NB4 (cell line): ENCODE measurements around a stretch of chr17.

DNA sequence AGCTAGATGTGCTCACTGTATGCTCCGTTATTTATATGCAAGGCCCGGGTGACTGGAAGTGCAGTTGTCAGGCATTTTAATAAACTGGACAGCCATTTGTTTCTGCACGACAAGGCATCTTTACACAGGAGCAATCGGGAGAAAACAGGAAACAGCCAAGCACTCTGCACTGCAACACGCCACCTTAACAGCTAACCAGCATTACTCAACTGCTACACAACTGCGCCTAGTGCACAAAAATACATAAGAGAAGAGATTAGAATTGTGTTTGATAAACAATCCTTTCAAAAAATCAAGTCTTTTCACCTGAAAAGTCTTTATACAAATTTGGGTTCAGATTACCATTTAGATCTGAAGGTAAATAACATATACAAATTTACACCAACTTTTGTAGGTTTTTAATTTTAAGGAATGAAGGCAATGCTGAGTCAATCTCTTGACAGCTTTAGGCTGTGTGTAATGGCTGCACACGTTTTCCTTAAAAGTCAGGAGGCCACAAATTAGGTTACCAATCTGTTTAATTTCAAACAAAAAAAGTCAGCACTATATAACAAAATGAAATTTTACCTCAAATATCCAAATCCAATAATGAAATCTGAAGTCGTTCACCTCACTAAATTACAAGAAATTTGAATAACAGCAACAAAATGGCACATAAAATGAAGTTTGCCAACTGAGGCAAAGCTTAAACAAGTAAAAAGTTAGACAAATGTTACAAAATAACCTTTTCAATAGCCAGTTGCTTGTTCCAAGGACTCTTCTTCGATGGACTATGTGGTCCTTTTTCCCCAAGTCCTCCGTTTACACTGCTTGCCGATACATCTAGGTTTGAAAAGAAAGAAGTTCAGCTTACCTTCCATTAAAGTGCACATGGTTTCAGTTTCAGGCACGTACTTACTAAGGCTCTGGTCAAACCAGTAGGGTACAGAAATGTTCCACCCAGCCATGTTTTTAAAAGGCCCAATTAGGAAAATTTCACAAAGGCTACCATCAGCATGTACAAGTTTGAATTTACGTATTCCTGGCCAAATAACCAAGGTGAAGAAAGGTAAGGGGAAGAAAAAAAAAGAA is 2.5 kb downstream of the SRSF2 start:
- RRBS, result no CpG with 5 or more reads among the region's 13 CpGs

DNA sequence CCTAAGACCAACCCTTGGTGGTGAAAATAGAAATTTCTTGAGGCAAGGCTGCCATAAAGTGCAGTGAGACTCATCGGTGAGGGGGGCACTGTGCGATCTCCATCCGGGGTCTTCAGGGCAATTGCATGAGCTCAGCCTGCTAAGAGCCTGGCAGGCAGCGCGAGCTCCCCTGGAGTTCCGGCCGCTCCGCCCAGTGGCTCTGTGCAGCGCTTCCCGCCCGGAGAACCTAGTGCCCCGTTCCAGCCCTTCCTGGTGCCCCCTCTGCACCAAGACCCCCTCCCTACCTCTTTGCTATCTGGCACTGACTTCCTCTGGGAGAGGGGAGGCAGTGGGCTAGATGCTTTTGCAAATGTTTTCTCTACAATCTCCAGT is 101.2 kb downstream of the MGAT5B start:
- RRBS, result 9% methylated on average over 9 of the region's 12 CpGs

DNA sequence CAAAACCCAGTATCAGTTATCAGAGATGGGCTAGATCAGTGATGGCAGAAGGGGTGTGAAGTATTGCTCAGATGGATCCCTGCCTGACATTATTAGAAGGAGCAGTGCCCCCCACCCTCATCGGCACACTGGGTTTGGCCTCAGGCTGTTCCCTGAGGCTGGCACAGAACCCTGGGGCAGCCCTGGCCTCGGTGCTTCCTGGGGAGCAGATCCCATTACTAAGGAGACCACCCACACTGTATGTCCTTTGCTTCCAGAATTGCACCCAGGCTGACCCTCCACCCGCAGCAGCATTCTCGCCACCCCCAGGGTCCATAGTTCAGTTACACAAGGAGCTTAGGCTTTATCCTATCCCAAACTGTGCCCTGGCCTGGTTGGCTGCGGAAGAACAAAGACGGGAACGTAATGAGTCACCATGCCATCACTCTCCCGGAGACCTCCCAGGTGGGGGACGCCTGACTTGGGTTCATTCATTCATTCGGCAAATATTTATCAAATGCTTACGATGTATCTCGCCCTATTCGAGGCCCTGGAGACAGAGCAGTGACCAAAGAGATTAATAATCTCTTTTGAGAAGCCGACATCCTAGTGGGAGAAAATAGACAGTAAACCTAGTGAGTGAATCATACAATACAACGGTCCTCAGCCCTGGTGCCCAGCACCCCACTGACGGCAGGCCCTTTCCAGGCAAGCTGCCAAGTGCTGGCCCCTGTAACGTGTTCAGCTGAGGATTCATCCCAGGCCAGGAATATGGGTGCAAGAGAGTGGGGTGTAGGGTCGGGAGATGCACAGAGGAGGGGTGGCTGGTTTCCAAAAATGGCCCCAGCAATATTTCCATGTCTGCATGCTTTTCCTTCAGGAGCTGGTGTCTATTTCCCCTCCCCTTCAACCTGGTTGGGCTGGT is 134.0 kb downstream of the MGAT5B start:
- RRBS, result no CpG with 5 or more reads among the region's 18 CpGs

GRCh38 chr17:77111927-77112254 is 28.9 kb upstream of the SEC14L1 start:
- RRBS, result no CpG with 5 or more reads among the region's 4 CpGs

DNA sequence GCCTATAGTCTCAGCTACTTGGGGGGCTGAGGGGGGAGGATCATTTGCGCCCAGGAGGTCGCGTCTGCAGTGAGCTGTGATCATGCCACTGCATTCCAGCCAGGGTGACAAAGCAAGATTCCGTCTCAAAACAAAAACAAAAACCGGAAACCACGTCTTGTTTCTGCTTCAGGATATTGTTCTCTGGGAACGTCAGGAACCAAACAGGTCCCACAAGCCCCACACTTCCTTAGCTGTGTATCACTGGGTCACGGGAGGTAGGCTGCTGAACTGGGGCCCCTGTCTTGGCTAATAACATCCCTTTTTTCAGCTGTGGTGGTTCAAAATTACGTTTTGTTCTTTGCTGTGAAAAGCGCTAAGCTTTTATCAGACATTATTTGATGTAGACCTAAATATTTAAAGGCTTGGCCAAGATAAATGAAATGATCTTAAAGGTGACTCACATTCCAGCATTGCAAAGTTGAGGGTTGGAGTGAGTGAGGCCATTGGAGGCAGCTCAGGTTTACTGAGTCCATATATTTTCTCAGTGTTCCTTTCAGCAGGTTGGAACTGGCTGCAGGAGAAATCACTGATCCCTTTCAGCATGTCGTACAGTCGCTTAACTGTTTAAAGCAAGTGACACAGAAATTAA is 16.4 kb upstream of the SEC14L1 start:
- RRBS, result no CpG with 5 or more reads among the region's 12 CpGs

DNA sequence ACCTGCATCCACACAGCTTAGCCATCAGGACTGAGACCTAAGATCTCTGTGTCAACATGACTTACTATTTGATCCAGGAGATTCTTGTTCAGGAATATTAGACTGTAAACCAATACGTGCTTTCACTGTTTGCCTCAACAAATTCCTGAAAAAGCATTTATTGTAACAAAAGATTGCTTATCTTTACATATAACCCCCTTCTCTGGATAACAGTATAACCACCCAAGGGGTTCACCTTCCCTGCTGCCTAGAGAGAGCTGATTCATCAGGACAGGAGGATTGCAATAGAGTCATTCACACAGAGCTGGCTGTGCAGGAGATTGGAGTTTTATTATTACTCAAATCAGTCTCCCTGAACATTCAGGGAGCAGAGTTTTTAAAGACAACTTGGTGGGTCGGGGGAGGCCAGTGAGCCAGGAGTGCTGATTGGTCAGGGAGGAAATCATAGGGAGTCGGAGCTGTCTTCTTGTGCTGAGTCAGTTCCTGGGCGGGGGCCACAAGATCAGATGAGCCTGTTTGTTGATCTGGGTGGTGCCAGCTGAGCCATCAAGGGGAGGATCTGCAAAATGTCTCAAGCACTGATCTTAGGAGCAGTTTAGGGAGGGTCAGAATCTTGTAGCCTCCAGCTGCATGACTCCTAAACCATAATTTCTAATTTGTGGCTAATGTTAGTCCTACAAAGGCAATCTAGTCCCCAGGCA is 3.0 kb upstream of the SEC14L1 start:
- RRBS, result no CpG with 5 or more reads among the region's 4 CpGs

DNA sequence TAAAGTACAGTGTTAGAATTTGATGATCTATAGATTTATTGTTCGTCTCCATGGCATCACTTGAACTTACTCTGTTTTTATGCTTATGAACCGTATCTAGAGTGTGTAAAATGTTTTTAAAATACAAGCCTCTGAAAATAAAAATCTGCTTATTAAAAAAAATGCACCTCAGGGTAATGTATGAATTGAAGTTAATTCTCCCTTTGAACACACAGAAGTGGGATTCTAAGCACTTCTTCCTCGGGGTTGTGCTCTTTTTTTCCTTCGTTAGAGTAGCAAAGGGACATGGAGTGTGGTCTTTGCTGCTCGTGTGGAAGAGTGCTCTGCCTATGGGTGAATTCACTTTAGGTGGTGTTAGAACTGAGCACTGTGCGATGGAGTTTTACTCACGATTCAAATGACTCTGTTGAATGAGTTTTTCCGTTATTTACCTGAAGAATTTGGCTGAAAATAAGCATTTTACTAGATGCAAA is 3.0 kb downstream of the SEC14L1 start:
- RRBS, result no CpG with 5 or more reads among the region's 8 CpGs

- RRBS, result 82% methylated on average over 7 of the region's 20 CpGs
Measured at GRCh38 chr17:77282430-77283087, 1.3 kb downstream of the SEPTIN9 start.

DNA sequence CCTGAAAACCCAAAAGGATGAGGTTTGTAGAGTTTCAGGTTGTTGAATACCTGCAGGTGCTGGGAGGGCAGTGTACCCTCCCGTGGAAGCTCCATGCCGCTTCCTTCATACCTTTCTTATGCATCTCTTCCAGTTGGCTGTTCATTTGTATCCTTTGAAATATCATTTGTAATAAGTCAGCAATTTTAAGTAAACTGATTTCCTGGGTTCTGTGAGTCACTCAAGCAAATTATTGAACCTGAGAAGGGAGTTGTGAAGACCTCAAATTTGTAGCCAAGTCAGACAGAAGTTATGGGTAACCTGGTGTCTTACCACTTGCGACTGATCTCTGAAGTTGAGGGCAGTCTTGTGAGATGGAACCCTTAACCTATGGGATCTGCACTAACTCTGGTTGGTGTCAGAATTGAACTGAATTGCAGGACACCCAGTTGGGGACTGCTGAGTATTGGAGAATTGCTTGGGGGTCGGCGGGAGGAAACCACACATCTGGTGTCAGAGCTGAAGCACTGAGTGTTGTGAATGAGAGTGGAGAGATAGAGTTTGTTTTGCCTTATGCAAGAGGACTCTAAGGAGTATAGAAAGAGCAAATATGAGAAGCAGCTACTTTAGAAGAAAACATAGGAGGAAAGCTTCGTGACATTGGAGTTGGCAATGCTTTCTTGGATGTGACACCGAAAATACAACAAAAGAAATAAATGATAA is 62.2 kb downstream of the SEPTIN9 start:
- RRBS, result no CpG with 5 or more reads among the region's 7 CpGs

- RRBS, result no CpG with 5 or more reads among the region's 14 CpGs
Measured at GRCh38 chr17:77371895-77372354, 90.6 kb downstream of the SEPTIN9 start.

- RRBS, result no CpG with 5 or more reads among the region's 8 CpGs
Measured at GRCh38 chr17:77391610-77392311, 110.5 kb downstream of the SEPTIN9 start.

GRCh38 chr17:77440381-77440974 is 159.2 kb downstream of the SEPTIN9 start:
- RRBS, result no CpG with 5 or more reads among the region's 17 CpGs

DNA sequence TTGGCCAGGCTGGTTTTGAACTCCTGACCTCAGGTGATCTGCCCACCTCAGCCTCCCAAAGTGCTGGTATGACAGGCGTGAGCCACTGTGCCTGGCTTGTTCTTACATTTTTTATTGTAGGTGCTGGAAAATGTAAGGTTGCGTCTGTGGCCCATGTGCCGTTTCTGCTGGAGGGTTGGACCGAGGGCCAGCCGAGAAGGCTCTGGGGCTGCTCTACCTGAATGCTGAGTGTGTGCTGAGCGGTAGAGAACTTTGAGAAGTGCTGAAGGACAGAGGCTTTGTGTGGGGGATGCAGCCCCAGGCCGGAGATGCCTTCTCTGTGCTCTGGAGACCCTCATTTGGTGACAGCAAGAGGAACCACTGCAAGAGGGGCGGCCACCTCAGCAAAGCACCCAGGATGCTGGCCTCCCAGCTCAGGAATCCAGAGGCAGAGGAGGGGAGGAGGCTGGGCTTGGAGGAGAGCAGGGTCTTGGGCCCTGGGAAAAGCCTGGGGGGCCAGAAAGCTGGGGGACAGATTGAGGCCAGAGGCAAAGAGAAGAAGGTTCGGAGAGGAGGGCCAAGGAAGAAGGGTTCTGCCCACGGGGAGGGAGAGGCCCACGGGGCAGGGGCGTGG is 167.8 kb downstream of the SEPTIN9 start:
- RRBS, result no CpG with 5 or more reads among the region's 12 CpGs

DNA sequence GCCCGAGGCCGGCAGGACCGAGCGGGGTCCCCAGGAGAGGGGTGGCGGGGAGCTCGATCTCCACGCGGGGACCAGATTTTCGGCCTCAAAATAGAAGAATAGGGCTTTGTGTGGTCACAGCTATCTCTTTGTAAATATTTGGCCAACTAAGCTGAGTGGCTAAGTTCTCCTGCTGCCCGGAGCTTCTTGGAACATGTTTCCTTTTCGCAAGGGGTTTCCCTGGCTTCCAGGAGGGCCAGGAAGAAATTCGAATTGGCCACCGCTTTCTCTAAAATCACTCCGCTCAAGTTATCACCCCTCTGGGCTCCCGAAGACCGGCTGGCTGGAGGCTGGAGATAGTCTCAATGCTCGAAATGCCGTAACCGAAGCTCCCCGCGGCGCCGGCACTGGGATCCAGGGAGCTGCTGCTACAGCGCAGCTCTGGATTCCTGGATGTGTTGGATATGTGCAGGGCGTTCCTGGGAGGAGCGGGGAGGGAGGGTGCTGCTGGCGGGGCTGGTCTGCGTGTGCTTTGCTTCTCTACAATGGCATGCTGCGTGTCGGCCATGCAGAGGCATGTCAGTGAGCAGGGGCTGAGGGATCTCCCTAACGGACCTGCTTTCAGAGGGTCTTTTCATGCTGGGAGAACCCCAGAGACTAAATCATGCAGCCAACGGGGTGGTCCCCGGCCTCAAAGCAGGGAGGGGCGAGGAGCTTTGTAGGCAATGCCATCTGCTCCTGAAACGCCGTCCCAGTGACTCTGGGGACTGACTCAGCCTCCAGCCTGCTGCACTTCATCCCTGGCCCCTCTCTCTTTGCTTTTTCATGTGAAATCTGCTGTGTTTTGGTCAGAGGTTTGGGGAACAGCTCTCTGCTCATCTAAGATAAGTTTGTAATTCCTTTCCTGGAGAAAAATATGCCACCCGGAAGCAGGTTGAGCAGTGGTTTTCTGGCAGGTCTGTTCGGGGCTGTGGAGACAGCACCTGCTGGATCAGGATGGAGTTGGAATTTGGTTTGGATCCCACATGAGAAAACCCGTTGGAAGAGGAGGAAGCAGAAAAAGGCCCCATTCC is 170.7 kb downstream of the SEPTIN9 start:
- RRBS, result 67% methylated on average over 8 of the region's 39 CpGs

- RRBS, result 75% methylated on average over 2 of the region's 22 CpGs
Measured at GRCh38 chr17:77454561-77455334, 173.4 kb downstream of the SEPTIN9 start.

DNA sequence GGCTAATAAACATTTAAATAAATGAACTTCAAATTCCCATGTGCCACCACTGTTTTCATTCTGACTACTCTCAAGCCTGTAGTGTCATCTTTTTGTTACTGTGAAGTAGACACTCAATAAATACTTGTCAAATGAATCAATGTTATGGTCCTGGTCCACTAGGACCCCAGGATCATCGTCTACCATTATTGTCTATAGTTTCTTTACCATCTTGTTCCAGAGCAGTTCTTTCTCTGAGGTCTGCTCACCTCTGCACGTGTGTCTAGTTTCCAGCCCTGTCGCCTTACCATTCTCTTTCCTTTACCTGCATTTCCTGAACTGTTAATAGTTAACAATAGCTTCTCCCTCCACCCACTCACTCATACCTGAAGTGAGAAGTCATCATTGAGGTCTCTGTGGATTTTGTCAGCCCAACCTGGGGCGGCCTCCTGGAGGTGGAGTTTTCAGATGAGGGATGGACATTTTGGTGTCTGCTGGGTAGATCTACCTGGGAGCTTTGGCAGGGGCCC is 192.5 kb downstream of the SEPTIN9 start:
- RRBS, result no CpG with 5 or more reads among the region's 4 CpGs

DNA sequence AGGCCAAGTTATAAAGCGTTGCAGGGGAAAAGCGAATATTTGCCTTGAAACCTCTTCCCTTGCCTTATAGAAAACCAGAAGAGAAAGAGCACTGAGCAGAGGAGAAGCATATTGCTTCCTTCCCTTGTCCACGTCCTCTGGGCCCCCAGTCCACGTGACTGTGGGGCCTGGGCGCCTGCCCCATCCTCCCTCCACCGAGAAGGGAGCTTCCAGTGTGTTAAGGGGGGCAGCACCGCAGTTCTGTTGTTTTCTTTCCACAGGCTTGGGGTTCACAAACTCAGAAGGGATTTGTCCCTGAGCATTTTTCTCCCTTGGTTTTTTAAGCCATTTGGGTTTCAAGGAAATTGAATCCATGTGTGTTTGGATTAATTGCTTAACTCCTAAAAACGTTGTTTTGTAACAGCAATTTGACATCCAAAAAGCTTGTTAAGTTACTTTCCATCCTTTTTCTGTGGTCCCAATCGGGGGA is 329.7 kb downstream of the SEPTIN9 start:
- RRBS, result no CpG with 5 or more reads among the region's 9 CpGs

GRCh38 chr17:77810443-77810912 is 148.0 kb upstream of the TNRC6C start:
- RRBS, result 100% methylated on average over 2 of the region's 4 CpGs

DNA sequence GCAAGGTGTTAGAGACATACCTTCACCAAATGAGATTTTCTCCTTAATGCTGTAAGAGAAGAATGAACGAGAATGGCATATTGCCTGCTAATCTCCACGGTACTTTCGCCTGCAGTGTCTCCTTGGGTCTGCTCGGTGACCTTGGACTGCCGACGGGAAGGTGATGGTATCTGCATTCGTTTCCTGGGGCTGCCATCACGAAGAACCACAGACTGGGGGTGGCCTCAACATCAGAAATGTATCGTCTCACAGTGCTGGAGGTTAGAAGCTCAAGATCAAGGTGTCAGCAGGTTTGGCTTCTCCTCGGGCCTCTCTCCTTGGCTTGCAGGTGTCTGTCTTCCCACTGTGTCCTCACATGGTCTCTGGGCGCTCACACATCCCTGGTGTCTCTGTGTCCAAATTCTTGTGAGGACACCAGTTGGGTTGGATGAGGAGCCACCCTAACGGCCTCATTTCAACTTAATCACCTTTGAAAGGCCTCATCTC is 86.3 kb upstream of the TNRC6C start:
- RRBS, result no CpG with 5 or more reads among the region's 12 CpGs

GRCh38 chr17:77995070-77995534 is 36.6 kb downstream of the TNRC6C start:
- RRBS, result no CpG with 5 or more reads among the region's 4 CpGs